ENCODE measurements around a stretch of chr1.

DNA sequence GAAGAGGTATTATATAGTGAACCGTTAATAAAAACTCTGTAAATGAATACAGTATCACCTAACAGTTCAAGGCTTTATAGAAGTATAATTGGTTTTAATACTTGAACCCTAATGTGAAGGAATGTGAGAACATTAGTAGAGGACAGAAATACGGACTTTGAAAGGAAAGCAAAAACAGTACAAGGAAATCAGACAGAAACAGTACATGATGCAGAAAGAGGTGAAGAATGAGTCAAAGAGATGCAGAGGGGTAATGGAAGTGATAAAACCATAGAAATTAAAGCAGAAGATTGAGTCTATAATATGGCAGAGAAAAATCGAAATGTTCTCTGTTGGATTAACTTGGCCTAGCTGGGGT, 7.3 kb downstream of the YTHDF2 start:
- PRO-cap, result no peak

DNA sequence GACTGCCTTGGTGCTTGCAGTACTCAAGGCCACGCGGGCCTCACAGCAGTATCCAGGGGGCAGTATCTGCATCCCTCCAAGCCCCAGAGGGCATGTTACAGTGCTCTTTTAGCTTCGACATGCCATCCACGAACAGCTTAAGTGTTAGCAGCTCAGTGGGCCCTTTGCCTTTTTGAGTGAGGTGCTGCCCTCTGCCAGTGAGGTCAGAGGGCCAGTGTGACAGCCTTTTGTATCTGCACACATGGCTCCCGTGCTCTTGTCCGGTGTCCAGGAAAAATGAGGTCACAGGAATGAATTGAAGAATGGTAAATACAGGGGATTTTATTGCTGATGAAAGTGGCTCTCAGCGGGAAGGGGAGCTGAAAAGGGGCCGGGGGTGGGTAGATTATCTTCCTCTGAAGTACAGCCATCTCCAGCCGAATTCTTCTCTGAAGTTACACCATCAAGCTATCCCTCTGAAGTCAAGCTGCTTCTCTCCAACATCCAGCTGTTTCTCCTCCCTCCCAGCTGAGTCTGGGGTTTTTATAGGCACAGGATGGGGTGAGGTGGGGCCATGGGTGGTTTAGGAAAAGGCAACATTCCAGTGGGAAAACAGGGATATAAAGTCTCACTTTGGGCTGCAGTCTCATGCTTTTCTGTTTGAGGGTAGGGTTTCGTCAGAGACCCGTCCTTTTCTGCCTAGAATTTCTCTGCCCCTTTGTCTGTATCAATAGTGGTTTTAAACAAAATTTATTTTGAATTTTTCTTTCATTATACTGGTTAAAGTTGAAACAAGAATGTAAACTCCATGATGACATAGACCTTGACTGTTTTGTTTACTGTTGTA, 69.5 kb downstream of the EPB41 start:
- PRO-cap, result no peak

GRCh38 chr1:29105850-29106441, 17.8 kb downstream of the TMEM200B start:
- PRO-cap, result no peak

GRCh38 chr1:29125104-29125943, 1.6 kb upstream of the TMEM200B start:
- PRO-cap, result no peak

- PRO-cap, result unidirectional peak, minus-strand start at chr1:29148901; unidirectional peak, minus-strand start at chr1:29149184
Measured at GRCh38 chr1:29148284-29149525, 25.0 kb upstream of the TMEM200B start.

DNA sequence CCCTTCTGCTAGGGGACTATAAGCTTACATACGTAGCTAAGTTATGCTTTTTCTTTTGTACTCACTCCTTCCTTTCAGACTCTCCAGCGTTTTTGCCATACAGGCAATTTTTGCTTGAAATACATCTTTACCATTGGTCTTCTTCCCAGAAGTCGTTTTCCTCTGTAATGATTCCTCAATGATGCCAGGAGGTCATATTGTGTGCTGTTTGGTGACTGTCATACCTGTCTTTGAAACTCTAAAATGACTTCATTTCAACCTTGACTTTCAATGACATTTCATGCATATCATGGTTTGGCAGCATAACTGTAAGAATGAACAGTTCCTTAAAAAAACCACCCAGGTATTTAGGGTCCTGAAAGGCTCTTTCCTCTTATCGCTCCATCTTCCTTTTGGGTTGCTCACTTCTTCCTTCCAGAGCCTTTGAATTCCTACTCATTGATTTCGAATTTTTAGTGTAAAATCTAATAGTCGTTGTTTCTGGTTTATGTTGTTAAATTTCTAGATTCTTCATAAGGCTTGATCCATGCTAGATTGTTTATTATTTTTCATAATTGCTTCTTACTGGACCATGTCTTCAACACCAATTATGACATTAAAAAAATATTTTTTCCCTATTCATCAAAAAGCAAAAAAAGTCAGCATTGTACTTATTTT, 2.9 kb downstream of the SRSF4 start:
- PRO-cap, result no peak

DNA sequence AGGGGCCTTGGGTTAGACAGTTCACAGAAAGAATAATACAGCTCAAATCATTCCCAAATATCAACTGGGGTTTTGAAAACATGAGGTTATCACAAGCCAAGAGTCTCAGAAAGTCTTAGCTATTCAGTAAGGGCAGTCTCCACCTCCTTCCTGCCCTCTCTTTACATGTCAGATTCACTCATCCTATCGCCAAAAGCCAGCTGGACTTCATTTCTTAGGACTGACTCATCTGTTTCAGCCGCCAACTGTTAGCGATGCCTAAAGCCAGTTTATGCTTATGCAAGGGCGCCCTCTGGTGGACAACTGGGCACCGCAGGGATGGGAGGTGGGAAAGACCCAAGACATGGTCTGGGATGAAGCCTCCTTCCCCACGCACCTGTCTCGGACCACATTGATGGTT, 21.1 kb upstream of the SRSF4 start:
- PRO-cap, result no peak

- PRO-cap, result no peak
Measured at GRCh38 chr1:29248984-29249963, 13.0 kb downstream of the PTPRU start.

DNA sequence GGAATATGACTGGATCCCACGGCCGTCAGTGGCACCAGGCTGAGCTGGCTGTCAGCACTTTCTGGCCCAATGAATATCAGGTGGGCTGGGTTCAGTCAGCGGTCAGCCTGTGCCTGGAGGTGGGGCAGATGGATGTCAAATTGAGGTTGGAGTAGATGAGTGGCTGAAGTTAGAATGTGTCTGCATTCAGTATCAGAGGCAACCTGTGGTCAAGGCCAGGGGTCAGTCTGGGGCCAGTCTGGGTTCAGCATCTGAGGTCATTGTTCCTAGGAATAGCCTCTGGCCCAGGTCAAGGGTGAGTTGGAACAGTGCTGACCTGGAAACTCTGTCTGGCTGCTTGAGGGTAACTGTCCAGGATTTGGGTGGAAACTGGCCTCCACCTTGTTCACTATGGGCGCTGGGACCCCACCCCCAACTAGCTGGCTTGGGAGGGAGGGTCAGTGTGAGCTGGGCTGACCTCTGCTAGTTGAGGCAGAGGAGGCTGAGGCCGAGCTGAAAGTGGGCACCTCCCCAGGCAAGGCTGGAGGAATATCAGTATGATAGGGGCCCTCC, 22.5 kb downstream of the PTPRU start:
- PRO-cap, result no peak

DNA sequence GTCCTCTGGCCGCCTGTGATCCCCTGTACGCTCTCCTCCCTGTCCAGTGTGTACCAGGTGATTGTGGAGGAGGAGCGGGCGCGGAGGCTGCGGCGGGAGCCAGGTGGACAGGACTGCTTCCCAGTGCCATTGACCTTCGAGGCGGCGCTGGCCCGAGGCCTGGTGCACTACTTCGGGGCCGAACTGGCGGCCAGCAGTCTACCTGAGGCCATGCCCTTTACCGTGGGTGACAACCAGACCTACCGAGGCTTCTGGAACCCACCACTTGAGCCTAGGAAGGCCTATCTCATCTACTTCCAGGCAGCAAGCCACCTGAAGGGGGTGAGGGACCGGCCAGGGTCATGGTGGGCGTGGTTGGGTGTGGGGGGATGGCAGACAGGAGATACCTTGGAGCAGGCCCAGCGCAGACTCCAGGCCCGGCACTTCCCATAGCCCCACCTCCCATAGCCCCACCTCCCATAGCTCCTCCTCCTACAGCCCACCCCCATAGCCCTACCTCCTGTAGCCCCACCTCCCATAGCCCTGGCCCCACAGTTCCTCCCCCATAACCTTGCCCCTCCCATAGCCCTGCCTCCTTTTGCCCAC, 46.4 kb downstream of the PTPRU start:
- PRO-cap, result no peak

DNA sequence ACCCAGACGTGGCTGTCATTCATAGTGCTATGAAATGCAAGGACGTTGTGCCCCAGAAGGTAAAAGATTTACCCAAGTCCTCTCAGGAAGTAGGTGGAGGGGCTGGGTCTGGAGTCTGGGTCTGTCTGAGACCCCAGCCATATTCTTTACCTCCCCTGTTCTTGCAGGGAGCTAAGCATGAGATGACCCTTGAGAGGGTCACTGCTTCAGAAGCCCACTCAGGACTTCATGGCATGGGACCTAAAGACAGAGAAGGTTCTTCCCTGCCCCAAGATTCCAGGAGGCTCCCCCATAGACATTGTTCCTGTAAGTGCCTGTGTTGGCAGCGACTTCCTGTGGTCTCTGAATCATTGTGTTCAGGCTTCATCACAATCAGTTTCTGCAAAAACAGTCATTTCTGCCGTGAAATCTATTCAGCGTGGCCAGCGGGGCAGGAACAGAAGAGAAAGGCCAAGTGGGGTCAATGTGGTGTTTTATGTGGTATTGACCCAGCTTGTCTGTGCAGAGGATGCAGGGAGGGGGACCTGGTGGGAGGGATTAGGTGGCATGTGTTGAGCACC, 475.5 kb downstream of the PTPRU start:
- PRO-cap, result no peak

DNA sequence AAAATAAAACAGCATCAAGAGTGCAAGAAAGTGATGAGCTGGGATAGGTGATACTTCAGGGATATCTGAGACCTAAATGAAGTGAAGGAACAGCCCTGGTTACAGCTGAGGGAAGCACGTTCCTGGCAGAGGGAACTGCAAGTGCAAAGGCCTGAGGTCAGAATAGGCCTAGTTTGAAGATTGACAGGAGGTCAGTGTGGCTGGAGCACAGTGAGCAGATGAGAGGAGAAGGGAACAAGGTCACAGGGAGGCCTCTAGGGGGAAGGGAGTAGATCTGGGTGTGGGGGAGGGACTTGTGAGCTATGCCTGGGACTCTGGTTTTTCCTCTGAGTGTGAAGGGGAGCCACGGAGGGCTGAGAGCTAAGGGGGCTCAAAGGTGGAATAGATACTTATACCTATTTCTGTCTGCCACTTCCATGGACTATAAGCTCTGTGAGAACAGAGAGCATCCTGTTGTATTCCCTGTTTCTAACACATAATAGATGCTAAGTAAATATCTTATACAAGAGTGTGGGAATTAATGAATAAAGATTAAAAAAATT, 736.4 kb downstream of the MATN1 start:
- PRO-cap, result no peak

DNA sequence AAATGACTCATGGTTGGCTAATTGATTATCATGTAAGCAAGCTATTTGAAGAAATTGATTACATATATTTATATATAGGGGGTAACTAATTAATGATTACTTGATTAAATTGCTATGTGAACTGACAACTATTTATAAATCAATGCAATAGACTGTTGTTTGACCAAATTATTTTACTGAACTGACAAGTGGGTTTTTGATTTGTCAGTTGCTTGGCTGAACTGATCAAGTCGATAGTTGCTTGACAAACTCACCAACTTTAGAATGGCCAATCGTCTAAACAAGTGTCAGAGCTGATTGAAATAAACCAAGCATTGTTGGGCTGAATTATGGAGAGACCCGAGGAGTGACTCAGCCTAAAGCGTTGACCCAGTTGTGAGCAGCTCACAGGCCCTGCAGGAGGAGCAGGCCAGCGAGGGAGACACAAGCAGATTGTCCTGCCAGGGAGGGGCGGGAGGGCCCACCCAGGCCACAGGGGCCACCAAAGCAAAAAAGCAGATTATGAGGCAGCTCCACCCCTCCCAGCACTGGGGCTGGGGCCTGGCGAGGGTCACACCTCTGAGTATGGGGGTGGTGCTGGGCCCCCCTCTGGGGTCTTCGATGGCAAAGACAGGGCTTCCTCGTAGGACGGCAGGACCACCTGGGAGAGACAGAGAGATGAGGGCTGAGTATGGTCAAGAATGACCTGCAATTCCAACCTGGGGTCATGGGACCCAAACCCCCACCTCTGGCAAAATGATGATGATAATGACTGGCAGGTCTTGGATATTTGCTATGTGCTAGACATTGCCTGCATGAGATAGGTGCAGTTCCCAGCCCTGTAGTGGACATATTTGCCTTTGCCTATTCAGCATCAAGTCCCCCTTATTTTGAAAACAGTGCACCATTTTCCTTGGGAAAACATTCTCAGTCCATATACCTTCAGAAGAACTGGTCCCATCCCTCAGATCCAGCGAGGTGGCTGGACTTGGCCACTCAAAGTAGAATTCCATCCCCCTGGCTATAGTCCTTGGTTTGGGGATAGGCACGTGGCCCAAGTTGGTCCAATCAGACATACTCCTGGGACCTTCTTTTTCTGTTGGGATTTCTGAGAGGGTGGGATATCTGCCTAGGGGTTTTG, 10.3 kb upstream of the MATN1 start:
- PRO-cap, result no peak

GRCh38 chr1:30760587-30761214, 3.1 kb upstream of the LAPTM5 start:
- PRO-cap, result no peak

DNA sequence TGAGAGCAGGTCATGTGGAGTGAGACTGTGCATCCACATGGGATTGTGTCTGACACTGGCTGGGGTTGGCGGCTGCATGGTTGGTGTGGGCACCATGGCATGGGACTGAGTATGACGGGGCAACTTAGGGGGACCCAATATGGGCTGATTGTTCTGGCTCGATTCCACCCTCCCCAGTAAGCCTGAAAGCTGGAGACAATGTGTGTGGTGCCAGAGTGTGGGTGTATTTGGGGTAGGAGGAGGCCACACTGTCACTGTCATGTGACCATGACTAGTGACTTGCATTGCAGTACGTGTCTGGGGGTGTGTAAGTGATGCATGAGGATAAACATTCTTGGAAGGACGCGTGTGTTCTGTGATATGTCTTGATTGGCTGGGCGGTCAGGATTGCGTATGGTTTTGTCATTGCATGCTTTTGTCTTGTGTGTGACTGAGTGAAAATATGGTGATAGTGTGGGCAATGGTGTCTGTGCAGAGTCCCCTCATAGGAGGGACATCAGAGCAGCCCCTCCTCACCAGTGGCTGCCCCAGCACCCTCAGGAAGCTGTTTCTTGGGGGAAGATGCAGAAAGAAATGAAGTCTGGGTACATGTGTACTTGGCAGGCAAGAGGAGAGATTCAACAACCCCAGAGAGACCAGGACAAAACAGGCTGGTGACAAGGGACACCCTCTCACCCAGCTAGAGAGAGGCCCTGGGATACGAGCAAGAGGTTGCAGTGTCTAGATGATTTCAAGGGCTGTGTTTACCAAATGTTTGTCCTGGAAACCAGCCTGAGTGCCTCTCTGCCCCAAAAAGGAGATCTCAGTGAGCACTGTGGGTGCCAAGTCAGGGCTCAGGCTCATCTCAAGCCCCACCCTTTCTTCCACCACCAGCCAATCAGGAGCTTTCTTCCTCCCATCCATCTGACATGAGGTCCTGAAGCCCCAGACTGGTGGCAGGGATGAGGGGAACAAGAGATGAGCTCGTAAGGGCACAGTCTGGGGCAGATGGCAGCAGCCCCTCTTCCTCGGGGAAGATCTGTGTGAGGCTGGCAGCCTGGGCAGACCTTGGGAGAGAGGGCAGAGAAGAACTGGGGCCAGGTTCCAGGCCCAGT, 36.2 kb downstream of the SDC3 start:
- PRO-cap, result no peak

DNA sequence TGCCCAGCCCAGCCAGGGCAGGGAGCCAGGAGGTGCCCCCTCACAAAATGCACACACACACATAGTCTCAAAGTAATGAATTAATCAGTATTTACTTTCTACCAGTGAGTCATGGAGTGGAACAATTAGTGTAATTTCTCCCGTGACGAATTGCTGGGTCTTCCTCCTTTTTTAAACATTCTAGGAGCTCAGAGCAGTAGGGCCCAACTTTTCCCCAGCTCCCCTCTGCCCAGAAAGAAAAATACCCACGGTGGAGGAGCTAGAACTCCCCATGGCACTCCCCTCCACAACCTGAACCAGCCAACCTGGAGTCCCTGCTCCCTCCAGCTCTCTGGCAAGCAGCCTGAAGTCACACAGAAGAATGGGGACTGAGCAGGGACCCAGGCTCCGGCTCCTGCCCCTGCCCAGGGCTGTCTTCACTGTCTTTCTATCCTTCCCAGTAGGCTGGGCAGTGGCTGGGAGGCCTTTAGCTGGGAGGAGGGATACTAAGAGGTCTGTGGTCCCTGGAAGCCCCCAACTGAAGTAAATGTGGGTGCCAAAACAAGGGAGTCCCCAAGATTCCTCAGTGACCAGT, 29.2 kb downstream of the SDC3 start:
- PRO-cap, result no peak

- PRO-cap, result bidirectional peak, plus-strand start at chr1:30913330, minus-strand start at chr1:30913017
Measured at GRCh38 chr1:30912817-30913413, 4.4 kb upstream of the SDC3 start.

DNA sequence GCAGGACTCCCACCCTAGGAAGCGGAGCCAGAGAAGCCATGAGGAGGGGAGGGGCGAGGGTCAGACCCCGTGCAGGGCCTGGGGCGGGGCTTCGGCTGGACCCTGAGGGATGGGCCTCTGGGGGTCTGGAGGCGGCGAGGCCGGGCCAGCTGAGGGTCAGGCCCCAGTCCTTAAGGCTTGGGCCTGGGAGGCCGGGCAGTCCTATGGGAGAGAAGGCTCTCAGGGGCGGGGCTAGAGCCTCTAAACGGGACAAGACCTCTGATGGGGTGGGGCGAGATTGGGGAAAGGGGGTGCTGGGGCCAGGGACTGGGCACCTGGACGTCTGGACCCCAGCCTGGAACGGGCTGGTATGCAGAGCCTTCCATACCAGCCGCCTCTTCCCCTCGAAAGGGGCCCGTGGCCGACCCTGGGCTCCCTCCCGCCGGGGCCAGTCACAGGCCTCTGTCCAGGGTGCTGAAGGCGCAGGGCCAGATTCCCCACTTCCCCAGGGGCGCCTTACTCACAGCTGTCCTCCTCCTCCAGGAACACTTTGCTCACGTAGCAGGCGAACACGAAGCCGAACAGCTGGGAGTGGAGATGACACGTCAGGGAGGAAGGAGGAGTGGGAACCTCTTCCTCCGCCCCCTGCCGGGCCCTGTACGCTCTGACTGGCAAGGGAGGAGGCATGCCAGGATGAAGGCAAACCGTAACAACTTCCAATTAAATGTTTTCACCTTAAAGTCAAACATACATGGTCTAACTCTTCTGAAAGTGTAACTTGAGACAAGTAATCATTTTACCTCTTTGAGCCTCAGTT, 57.5 kb downstream of the NKAIN1 start:
- PRO-cap, result unidirectional peak, minus-strand start at position 526 of the sequence

GRCh38 chr1:31365270-31365750, 7.6 kb downstream of the FABP3 start:
- PRO-cap, result no peak

GRCh38 chr1:31472207-31472847, 59.3 kb downstream of the SERINC2 start:
- PRO-cap, result unidirectional peak, plus-strand start at chr1:31472503; unidirectional peak, plus-strand start at chr1:31472509; unidirectional peak, minus-strand start at chr1:31472547